ENCODE measurements around a stretch of chr22.

DNA sequence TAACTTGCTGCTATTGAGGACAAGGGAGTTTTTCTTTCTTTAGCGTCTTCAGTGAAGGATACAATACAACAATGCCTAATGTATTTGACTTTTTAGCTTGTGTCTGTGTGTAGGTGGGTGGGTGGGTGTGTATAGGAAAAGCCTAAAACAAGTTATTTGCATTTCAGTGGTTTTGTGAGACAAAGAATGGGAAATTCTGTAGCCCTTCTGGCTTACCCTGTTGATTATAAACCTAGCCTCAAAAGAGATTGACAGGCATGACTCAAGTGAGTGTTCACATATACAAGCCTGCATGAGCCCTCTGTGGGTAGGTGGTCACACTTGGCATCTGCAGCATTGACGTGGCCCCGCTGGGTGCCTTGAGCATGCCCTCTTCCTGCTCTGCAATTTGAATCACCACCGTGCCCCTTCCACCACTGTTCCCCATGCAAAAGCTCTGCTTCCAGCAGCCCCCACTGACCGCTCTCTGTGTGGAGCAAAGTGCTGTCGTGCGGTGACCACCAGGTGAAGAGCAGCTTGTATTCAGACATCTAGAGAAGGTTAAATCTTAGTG lies 21.0 kb upstream of the ADSL start:
- PRO-cap, 2 experiments: no peak in any of the 2 experiments

DNA sequence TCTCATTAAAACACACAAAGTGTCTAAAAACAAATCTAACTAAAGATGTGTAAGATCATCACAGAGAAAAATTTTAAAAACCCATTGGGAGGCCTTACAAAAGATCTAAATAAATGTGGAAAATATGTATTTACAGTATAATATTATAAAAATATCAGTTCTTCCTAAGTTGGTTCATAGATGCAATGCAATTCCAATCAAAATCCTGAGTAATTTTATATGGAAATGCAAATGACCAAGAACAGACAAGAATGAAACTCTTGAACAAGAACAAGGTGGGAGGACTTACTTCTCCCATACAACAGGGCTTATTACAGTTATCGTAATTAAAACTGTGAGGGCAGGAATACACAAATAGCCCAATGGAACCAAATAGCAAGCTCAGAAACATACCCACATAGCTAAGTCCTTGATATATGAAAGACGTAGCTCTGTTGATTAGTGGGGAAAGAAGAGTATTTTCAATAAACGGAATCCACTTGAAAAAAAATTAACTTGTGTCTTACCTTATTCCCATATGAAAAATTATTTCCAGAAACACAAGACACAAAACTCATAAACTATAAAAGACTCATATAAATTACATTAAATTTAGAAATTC lies 92.8 kb downstream of the MRTFA start:
- PRO-cap, 2 experiments: no peak in any of the 2 experiments

GRCh38 chr22:40679981-40681010 lies 1.0 kb downstream of the MCHR1 start:
- PRO-cap, 2 experiments: no peak in any of the 2 experiments

GRCh38 chr22:40684586-40685235 lies 5.4 kb downstream of the MCHR1 start:
- PRO-cap, 2 experiments: no peak in any of the 2 experiments

DNA sequence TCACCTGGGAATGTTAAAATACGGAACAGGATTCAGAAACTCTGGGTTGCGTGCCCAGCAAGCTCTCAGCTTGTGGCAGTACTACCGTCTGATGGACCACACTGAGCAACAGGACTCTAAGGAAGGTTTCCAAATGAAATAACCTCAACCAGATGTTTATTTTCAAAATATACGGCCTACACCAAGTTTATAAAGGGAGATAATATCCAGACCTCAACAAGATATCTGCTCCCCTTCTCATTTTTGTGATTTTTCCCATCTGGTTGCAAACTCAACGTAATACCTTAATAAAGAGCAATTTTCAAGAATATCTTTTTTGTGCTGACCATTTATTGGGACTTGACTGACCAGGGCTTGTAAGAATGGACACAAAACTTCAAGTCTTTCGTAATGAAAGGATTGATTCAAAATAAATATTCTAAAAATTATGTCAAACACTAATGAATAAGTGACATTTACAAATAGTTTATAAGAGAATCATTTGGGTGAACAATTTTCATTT lies 49.3 kb downstream of the SLC25A17 start:
- PRO-cap, 2 experiments: no peak in any of the 2 experiments

DNA sequence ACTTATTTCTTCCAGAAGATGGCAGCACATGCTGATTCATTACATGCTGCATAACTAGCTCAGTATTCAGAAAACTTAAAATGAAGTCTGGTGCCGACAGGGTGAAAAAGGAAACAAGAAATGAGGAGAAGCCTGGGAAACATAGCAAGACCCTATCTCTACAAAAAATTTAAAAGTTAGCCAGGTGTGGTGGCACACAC lies 28.4 kb upstream of the RBX1 start:
- PRO-cap, 2 experiments: no peak in any of the 2 experiments

- PRO-cap, 2 experiments: no peak in any of the 2 experiments
These were observed 19.1 kb upstream of the RBX1 start for GRCh38 chr22:40931892-40932580.

DNA sequence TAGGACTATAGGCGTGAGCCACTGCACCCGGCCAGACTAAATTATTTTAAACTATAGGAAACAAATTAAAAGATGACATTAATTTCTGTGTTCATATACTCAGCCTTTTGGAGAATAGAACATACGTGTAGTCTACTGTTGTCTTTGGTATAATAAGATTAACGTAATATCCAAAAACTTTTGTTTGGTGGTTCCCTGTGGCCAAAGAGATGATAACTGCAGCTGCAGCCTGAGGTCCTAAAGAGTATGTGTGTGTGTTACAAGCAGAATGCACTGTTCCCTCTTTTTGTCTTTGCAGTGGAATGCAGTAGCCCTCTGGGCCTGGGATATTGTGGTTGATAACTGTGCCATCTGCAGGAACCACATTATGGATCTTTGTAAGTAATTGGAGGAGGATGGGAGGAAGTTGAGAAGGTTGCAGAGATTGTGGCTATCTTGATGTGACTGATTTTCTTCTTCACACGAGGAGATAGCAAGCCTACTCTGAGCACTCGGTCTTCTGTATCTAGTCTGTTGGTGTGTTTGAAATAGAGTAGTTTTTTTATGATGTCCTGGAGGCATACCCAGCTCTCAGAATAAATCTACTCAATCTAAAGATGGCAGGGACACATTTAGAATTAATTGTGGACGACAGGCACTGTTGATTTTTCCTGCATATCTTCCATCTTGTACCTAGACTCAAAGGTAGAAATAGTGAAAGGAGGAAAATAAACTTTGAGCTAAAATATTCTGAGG lies 2.2 kb downstream of the RBX1 start:
- PRO-cap, 2 experiments: no peak in any of the 2 experiments

DNA sequence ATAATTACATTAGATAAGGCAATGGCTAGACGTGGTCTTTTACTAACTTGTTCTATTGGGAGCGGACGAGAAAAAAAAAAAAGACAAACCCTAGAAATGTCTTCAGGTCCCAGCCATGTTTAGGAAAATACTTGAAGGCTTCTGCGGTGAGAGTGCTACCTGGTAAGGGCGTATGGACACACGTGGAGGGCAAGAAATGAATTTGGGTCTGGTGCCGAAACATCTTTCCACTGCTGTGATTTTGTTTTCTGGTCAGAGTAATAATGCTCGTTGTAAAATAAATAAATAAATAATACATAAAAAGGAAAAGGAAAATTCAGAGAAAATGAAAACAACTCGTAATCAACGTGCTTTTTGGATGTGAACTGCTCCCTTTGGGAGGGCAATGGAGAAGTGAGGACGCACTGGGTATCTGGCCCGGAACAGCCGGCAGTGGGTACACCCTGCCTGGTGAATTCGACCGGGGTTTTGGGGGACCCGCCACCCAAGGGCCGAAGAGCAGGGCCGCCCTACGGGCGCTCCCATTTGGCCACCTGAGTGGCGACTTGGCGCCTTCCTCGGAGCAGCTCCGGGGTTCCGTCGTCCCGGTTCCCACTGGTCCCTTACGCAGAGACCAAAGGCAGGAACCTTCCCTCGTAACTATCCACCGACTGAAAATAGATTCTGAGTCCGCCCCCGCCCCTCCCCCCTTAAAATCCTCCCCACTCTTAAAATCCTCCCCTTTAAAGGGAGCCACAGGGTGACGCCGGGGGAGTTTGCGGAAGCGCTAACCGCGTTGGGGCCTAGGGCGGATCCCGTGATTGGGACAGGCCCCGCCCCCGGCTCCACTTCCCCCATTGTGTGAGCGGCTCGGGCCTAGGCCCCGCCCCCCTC lies 1.4 kb upstream of the EP300 start:
- PRO-cap, 2 experiments: peak in 2 of 2 experiments; most common plus-strand start position 368 of the sequence (in 1); most common minus-strand start position 190 of the sequence (in 1)

GRCh38 chr22:41106901-41107305 lies 14.5 kb downstream of the EP300 start:
- PRO-cap, 2 experiments: no peak in any of the 2 experiments

DNA sequence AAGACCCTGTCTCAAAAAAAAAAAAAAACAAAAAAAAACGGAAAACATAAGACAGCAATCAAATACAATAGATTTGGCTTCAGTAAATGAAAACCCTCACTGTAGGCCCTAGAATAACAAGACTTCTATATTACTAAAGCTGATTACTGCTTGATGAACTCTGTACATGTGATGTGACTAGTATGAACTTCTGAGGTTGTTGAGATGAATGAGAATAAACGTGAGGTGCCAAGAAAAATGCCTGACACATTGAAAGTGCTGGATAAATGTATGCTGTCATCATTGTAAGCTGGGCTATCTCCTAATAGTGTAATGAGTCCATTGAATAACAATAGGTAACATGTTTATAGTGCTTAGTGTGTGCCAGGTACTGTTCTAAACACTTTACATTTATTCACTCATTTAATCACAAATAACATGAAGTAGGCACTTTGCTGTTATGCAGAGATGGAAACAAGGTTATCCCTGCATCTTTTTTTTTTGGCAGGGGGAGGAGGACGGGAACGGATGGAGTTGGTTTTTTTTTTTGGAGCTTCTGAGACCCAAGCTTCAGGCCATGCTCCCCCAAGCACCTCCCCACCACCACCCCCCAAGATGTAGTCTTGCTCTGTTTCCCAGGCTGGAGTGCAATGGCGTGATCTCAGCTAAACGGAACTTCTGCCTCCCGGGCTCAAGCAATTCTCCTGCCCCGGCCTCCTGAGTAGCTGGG lies 17.0 kb downstream of the EP300 start:
- PRO-cap, 2 experiments: no peak in any of the 2 experiments

DNA sequence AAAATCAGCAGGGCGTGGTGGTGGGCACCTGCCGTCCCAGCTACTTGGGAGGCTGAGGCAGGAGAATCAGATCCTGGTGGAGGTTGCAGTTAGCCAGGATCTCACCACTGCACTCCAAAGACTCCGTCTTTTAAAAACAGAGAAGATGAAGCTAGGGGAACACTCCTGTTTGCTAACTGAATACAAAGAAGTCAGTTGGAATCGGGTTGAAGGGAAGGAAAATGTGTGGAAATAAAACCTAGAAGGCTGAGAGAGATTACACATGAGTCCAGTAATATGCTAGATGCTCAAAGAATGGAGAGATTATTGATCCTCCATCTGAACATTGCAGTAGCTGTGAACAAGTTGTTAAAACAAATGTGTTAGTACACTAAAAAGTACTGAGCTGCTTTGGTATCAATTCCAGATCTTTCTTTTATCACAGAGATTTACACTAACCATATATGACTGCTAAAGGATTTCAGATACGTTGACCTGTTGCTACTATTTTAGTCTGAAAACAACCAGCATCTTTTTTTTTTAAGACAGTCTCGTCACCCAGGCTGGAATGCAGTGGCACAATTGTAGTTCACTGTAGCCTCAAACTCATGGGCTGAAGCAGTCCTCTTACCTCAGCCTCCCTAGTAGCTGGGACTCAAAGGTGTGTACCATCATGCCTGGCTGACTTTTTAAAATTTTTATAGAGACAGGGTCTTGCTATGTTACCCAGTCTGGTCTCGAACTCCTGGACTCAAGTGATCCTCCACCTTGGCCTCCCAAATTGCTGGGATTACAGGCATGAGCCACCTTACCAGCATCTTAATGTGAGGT lies 24.3 kb upstream of the L3MBTL2 start:
- PRO-cap, 2 experiments: no peak in any of the 2 experiments

DNA sequence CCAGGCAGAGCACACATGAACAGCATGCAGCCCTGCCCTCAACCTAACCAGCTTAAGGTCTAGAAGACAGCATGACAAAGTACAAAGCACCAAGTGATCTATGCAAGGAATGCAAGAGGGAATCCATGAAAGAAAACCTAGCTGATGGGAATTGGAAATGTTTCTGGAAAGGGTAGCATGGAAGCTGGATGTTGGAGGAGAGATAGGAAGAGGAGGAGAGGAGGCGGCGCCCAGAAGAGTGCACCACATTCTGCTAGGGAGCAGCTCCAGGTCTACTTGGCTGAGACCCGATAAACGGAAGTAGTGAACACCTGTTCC lies 23.7 kb upstream of the L3MBTL2 start:
- PRO-cap, 2 experiments: no peak in any of the 2 experiments

DNA sequence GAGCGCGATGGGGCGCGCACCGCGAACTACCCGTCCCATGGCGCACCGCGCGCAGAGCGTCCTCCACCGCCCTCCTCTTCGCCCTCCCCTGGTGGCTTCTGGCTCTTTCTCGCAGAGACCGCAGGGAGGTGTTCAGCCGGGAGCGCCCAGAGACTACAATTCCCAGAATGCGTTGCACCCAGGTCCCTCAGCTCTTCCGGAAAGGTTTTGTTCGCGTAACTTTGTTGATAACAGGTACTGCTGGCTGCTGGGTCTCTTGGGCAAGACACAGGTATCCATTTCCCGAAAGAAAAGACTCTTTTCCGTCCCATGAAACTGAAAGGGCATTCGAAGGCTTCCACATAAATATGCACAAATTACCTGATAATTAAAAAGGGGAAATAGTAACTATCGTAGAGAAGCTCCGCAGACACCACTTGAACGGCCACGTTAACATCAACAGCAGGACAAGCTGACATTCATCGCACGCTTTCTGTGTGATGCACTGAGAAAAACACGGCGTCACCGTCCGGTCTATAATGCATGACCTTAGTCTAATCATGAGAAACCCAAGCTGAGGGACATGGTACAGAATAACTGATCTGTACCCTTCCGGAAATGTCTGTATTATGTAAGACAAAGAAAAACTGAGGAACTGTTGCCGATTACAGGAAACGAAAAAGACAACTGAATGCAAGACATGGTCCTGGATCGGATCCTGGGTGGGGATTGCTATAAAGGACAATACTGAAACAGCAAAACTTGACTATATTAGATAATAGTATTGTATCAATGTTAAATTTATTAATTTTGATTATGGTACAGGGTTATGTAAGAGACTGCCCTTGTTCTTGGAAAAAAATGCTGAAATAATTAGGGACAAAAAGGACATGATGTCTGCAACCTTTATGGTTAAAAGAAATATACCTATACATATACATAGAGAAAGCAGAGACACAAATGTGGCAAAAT lies 612 bp upstream of the RANGAP1 start:
- PRO-cap, 2 experiments: peak in 2 of 2 experiments; most common plus-strand start position 237 of the sequence (in 2)

- PRO-cap, 2 experiments: no peak in any of the 2 experiments
These were observed 12.6 kb upstream of the TEF start for GRCh38 chr22:41369065-41369627.

DNA sequence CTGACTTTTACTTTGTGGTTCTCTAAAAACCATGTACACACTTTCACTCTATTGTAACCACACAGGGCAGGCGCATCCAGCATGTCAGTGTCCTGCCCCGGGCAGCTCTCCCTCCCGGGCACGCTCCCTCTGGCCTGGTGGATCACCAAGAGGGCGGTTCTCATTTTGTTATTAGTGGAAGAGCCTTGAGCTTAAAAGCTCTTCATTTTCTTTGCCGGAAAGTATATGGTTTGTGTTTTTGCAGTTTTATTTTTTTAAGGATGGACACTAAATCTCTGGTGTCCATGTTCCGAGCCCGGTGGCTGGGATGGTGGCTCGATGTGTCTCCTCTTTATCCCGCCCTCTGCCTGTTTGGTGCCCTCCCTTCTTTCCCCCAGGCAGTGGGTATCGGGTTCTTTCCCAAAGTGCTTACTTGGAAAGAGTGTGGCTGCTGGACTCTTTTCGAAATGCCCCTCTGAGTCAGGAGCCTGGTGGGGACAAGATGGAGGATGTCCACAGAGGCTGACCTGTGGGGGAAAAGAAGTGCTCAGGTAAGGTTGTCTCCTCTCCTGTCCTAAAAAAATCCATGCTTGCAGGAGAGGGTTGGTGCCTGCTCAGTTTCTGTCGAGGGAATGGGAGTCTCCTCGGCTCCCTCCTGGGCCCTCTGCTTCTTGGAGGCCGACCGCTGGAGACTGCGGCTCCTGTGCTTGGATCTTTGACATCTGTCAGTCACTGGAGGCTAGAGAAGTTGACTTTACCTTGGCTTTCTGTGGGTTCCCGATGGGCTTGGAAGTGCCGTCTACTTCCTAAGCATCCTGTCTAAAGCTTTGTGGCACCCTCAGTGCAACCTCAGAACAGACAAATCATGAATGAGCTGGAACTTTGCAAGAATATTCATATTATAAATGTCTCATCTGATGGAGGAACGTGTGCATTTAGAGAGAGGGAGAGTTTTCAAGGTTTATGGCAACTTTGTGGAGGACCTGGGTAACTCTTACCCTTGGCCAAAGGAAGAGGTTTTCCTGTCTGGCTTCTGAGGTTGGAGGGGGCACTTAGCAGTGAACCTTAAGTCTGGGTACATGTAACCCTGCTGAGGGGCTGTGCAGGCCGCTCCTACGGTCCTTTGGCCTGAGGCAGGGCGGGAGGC lies 16.3 kb downstream of the TEF start:
- PRO-cap, 2 experiments: no peak in any of the 2 experiments

DNA sequence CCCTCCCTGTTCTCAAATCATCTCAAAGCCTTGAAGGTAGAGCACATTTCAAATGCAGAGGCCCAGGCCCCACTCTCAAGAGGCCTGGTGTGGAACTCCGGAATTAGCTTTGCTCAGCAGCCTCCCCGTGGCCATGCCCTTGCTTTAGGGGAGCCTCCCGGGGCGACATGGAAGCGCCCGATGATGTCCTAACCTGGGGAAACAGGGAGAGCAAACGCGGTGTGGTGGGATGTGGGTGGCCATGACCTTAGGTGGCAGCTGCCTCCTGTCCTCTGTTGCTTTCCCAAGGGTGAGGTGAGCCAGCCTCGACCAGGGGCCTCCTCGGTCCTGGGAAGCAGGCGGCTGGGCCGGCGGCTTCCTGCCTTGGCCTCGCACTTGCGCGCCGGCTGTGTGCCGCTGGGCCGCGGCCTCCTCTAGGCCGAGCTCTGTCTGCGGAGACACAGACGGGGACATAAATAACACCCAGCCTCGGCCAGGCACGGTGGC lies 31.0 kb downstream of the TEF start:
- PRO-cap, 2 experiments: no peak in any of the 2 experiments

- PRO-cap, 2 experiments: no peak in any of the 2 experiments
These were observed 11.8 kb downstream of the TOB2 start for GRCh38 chr22:41434396-41435607.

DNA sequence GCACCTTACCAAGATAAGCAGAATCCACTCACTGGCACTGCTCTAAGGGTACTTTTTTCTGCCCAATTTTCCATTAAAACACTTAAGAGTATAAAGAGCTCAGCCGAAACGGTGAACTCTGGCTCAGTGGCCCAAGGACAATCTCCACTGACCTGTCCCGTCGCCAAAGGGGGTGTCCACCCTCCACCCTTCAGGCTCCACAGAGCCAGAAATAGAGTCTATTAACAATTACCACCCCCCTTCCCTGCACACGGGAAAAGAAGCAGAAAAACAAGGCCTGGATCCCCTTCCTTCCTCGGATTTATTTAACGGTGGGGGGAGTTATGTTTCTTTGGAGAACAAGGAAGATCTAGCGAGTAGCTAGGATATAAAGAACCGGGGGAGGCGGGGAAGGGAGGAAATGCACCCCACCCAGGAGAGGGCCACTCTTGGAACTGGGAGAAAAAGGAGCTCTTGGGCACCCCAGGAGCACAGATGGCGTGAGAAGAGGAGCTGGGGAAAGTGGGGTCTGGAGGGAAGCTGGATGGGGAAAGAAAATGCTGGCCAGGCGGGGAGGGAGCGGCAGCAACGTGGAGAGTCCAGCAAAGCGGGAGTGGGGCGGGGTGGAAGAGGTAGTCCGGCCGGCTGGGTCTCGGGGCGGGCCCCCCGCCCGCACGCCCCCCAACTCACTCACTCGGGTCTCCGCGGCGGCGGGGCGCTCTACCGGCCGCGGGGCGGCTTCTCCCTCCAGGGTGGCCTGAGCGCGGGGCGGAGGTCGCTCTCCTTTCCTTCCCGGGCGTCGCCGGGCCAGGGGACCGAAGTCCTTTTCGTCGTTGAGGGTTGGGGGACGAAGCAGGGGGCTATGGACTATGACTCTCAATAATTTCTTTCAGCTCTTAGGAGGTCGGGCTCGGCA lies 648 bp downstream of the TOB2 start:
- PRO-cap, 2 experiments: peak in 2 of 2 experiments; most common plus-strand start position 265 of the sequence (in 1); most common minus-strand start position 149 of the sequence (in 2)

DNA sequence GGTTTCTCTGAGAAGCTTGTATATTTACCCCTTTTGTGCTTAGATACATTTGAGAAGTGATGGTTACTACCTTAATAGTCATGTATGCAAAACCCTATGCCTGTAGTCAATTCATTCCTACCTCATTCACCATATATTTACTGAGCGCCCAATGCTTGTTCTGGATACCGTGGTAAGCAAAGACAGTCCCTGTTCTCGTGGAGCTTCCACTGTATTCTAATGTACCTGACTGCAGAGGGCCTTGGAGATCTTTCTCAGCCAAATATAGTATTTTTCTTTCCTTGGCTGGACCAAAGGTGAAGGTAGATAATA lies 2.4 kb downstream of the ACO2 start:
- PRO-cap, 2 experiments: no peak in any of the 2 experiments